ENCODE results near the genes SPPL2A and TMOD2.

GRCh38 chr15:50458693-50459244 lies 34.6 kb downstream of the USP8 start:
- RRBS: no CpG with 5 or more reads among the region's 4 CpGs

DNA sequence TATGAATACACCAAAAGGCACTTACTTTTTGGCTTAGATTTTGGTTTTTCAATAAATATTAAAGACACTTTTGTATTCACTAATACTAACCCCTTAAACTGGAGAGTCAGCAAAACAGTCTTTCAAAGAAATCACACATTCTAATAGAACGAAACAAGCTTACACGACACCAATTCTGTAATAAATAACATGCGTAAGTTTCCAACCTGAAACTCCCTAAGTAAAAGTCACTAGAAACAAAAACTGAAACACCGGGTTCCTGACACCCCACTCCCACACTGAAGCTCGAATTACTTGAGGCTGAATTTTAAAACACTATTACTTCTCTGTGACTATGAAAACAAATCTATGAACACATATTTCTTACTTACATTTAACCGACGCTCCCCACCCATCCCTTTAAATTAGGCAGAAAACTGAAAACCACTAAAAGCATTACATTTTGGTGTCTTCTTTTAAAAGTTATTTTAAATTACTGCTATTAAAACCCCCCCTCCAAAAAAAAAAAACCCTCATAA lies 1.0 kb downstream of the SPPL2A start:
- RRBS: no CpG with 5 or more reads among the region's 7 CpGs

- RRBS: no CpG with 5 or more reads among the region's 5 CpGs
Measured at GRCh38 chr15:50764951-50765073, 694 bp downstream of the SPPL2A start.

GRCh38 chr15:50765074-50766346 lies at the start of gene SPPL2A:
TSS of gene SPPL2A (minus strand) at chr15:50765706.
- RRBS: 6% methylated on average over 33 of the region's 86 CpGs

GRCh38 chr15:50767238-50768169 lies 2.0 kb upstream of the SPPL2A start:
- RRBS: no CpG with 5 or more reads among the region's 6 CpGs

- RRBS: no CpG with 5 or more reads among the region's 5 CpGs
Measured at GRCh38 chr15:51108612-51109639, 14.2 kb upstream of the TNFAIP8L3 start.

DNA sequence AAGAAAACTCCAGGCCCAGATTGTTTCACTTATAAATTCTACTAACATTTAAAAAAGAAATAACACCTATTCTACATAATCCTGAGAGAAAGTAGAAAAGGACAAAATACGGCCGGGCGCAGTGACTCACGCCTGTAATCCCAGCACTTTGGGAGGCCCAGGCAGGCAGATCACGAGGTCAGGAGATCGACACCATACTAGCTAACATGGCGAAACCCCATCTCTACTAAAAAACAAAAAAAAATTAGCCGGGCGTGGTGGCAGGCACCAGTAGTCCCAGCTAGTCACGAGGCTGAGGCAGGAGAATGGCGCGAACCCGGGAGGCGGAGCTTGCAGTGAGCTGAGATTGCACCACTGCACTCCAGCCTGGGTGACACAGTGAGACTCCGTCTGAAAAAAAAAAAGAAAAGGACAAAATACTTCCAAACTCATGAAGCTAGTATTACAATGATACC lies 19.1 kb downstream of the DMXL2 start:
- RRBS: no CpG with 5 or more reads among the region's 15 CpGs

DNA sequence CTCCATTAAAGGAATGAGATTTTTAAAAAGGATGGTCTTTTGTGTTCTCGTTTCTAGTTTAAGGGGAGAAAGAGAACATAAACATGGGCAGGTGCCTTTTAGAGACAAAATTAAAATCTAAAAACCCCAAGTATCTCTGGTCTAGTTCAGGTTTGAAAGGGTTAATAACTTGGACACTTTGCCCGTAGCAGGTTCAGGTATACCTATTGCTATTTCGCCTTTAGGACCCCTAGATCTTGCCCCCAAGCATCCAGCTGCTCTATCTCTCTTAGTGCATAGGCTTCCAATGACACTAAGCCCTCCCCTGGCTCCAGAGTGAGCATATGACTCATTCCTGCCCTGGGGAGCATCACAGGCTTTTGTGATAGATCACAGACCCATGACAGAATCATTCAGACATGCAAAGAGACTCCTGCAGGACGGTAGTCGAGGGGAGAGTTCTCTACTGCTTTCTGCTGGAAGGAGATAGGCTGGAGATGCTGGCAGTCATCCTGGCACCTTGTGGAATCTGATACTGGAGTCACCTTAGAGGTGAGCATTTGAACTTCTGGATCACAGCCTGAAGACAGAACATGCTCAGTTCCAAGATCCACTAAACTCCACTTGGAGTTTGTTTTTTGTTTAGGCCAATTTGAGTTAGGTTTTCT lies 11.2 kb downstream of the LYSMD2 start:
- RRBS: no CpG with 5 or more reads among the region's 5 CpGs

GRCh38 chr15:51751040-51751785 lies at the start of gene TMOD2:
TSS of gene TMOD2 (plus strand) at chr15:51751597.
- RRBS: 3% methylated on average over 23 of the region's 69 CpGs

DNA sequence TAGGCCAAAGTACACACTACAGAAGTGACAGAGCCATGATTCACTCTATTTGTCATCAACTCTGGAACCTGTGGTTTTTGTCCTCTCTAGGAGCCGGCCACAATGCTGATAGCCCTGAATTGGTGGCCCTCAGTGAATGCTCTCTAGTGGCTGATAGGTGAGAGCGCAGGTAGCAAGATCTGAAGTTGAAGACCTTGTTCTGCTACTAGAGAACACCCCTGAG lies 64.1 kb downstream of the LEO1 start:
- RRBS: no CpG with 5 or more reads among the region's 2 CpGs

GRCh38 chr15:51981964-51982790 lies 10.6 kb upstream of the LEO1 start:
- RRBS: no CpG with 5 or more reads among the region's 7 CpGs

DNA sequence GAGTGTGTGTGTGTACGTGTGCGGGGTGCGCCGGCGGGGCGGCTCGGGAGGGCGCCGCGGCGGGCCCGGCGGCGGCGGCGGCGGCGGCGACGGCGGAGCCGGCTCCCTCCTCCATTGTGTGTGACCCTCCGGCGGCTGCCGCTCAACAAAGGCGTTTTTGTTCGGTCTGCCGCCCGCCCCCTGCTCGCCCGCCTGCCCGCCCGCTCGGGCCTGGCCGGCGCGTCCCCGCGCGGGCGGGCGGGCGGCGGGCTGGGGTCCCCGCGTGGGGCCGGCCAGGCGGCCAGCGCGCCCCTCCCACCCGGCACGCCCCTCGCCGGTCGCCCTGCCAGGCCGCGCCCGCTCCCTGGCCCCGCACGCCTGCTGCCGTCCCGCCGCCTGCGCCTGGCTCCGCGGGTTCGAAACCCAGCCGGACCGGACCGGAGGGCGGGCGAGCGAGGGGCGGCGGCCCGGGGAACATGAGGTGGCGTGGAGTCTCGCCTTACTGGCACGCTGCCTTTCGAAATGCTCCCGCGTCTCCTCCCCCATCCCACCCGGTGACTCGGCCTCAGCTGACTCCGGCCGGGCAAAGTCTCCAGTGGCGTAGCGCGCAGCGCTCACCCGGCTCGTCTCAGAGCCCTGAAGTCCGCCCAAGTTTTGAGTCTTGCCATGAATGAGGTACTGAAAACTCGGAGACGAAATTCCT lies 501 bp downstream of the MAPK6 start:
- RRBS: 4% methylated on average over 57 of the region's 95 CpGs

DNA sequence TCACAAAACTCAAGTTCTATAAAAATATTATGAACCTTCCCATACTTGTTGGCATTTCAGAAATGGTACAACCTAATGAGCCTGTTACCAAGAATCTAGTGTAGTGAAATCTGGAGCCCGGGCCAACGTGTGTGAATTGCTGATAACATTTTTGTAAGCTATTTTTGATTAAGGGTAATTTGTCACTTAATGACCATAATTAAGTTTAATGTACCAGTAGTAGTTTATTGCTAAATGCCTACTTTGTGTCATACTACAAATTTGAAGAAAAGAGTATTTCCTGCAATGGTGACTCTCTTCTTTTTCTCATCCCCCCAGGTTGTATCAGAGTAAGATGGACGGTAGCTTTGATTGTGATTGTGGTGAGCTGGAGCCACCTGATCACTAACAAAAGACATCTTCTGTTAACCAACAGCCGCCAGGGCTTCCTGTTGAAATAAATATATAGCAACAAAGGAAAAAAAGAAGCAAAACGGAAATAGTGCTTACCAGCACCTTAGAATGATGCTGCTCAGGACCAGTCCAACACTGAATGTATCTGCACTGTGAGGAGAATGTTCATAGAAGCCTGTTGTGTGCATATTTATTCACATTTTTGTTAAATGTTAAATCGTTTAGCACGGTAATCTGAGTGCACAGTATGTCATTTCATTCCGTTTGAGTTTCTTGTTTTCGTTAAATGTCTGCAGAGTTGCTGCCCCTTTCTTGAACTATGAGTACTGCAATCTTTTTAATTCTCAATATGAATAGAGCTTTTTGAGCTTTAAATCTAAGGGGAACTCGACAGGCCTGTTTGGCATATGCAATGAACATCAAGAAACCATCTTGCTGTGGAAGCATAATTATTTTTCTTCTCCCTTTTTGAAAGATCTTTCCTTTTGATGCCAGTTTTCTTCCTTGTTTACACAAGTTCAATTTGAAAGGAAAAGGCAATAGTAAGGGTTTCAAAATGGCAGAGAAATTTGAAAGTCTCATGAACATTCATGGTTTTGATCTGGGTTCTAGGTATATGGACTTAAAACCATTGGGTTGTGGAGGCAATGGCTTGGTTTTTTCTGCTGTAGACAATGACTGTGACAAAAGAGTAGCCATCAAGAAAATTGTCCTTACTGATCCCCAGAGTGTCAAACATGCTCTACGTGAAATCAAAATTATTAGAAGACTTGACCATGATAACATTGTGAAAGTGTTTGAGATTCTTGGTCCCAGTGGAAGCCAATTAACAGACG lies 26.9 kb downstream of the MAPK6 start:
- RRBS: no CpG with 5 or more reads among the region's 12 CpGs

DNA sequence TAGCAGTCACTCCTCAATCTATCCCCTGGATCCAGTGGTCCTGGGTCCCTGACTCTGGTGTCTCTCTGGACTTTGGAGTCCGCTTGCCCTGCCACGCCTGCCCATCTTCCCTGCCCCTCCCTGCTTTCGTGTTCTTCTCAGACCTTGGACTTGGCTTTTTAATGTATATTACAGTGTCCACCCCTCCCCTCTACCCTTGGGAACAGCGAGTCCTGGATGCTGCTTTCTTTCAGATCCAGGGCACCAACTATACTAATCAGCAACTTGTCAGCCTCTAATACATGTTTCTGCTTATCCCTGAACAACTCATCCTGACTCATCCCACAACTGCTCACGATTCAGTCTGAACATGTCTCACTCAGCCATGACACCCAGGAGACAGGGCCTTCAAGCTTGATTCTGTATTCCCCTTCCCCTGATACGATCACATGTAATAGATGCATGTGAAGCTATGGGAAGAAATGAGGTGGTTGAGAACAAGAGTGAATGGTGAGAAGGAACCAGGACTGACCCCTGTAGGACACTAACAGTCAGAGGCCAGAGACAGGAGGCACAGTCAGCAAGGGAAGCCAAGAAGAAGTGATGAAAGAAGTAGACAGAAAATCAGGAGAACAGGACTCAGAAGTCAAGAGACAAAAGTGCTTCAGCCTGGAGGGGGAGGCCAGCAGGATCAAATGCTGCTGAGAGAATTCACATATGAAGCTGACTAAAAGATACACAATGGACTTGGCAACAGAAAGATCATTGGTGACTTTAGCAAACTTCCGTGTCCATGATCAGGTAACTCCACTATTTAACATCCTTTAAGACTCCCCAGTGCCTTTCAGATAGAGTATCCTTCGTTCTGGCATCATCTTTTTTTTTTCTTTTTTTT lies 35.5 kb downstream of the BCL2L10 start:
- RRBS: no CpG with 5 or more reads among the region's 8 CpGs

DNA sequence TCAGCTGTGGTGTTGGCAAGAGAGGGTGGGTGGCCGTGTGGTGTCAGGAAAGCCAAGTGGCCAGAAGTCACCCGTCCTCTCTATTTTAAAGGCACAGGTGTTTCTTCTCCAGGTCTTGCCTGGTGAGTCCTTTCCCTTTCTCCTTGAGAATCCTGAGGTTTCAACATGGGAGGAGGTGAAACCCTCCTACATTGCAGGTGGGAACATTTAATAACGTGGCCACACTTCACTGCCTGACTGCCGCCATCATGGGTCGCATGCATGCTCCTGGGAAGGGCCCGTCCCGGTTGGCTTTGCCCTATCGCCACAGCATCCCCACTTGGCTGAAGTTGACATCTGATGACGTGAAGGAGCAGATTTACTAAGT lies 17.5 kb downstream of the BCL2L10 start:
- RRBS: no CpG with 5 or more reads among the region's 9 CpGs

GRCh38 chr15:52100425-52100784 lies 12.2 kb downstream of the BCL2L10 start:
- RRBS: no CpG with 5 or more reads among the region's 13 CpGs

- RRBS: no CpG with 5 or more reads among the region's 11 CpGs
Measured at GRCh38 chr15:52239494-52240222, 48.5 kb upstream of the GNB5 start.

DNA sequence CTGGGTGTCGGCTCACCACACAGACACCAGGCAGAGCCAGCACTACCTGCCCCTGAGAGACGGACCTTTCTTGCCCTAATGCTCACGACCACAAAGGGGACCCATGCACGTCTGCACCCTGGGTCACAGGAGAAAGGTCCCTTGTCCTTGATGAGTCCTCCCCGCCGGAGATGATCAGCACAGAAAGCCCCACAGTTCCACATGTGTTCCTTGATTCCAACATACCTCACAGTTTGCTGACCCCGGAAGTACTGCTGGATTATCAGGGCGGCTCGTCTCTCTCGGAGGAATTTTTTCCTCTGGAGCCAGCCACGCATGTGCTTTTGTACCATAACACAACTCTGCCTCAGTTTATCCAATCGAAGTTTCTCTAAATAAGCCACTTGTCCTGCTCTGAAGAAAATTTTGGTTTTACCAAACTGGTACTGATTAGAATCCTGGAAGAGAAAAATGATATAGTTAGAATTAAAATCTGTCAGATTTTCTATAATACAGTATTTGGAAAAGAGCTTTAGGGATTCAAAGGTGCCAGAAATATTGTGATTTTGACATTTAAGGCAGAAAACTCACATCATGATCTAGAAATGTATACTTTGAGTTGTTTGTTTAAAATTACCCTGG lies 51.4 kb downstream of the MYO5C start:
- RRBS: 84% methylated on average over 2 of the region's 12 CpGs

GRCh38 chr15:52248517-52249431 lies 46.8 kb downstream of the MYO5C start:
- RRBS: no CpG with 5 or more reads among the region's 6 CpGs

DNA sequence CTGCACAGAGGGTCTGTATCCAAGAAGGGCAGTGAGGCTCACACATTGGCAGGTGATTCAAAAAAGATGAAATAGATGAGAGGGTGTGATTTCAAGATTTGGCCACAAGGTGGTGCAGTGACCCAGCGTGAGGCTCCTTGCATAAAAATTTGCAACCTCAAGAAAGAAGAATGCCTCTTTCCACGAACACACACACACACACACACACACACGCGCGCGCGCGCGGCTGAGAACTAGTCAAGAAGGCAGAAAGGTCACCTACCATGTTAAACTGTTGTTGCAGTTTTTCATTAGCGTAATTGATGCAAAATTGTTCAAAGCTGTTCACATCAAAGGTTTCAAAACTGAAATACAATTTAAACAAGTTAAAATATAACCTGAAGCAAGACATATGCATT lies 39.2 kb downstream of the MYO5C start:
- RRBS: no CpG with 5 or more reads among the region's 10 CpGs